PC-3 (cell line): ENCODE results near the genes ABCF2, CHPF2 and RHEB.

- RAMPAGE, long total RNA = no peak
Observed at GRCh38 chr7:151207355-151207780, 2.1 kb upstream of the IQCA1L start.

GRCh38 chr7:151226696-151227752 lies at the start of gene ABCF2:
Gene ABCF2, minus strand, starts transcription at chr7:151227205.
- RAMPAGE, long total RNA = no peak

DNA sequence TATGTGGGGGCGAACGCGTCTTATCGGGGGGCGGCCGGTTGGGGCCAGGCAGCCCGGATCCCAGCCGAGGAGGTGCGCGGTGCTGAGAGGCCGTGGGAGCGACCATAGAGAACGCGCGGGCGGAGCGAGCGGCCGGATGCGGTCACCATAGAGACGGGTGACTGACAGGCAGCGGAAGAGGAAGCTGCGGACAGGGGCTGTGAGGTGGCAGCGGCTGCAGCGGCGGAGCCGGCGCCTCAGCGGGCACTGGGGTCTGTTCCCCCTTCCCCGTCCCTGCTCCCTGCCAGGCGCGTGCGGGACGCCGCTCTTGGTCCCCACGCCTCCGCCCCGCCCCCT lies at the start of gene CHPF2:
CHPF2 (plus strand) TSS at position 177 of the 336 bp plus-strand sequence.
- RAMPAGE, long total RNA = no peak

- RAMPAGE, long total RNA = no peak
Observed at GRCh38 chr7:151237495-151238519, 5.5 kb downstream of the CHPF2 start.

- RAMPAGE, long total RNA = no peak
Observed at GRCh38 chr7:151254125-151254842, 5.8 kb upstream of the SMARCD3 start.

DNA sequence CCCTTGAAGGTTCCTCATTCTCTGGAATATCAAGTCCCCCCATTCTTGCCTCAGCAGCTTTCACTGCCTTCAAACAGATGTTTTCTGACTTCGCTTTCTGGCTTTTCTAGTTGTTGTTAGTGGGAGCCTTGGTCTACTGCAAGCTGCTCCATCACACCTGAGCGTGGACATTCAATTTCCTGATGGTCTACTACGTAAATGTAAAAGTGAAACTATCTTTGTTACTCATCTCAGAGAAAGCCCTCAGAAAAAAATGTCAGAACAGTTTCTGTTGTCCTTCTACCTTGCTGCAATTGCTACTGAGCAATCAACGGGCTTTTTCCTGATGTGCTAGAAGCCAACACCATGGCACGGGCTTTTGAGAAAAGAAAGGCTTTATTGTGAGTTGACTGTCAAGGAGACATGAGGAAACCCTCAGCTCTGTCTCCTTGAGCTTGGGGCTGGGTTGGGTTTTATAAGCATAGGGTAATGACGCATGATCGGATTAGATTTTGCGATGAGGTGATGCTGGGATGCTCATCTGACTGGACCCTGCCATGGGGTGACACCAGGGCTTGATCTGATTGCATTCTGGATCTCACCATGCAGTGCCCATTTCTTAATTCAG lies 1.5 kb upstream of the NUB1 start:
- RAMPAGE, long total RNA = no peak

DNA sequence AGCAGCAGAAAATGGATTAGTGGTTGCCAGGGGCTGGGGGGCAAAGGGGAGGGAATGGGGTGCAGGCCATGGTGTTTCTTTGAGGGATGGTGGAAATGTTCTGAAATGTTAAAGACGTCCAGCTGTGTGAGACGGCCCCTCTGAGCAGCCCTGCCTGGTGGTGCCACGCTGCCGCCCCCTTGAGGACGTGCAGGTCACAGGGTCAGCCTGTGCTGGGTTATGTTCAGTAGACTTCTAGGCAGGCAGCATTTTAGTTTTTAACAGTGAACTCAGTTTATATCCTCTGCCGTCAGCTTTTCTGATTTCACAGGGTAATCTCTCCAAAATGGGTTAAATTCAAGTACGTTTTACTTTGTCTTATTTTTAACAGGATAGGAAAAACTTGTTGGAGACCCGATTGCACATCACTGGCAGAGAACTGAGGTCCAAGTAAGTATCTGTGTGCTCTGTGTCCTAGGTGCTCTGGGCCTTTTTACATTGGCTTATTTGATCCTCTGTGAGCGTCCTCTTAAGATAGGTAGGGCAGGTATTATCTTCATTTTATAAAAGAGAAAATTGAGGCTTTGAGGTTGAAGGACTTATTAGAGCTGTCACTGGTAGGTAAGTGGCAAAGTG lies 9.5 kb downstream of the NUB1 start:
- RAMPAGE, long total RNA = no peak

DNA sequence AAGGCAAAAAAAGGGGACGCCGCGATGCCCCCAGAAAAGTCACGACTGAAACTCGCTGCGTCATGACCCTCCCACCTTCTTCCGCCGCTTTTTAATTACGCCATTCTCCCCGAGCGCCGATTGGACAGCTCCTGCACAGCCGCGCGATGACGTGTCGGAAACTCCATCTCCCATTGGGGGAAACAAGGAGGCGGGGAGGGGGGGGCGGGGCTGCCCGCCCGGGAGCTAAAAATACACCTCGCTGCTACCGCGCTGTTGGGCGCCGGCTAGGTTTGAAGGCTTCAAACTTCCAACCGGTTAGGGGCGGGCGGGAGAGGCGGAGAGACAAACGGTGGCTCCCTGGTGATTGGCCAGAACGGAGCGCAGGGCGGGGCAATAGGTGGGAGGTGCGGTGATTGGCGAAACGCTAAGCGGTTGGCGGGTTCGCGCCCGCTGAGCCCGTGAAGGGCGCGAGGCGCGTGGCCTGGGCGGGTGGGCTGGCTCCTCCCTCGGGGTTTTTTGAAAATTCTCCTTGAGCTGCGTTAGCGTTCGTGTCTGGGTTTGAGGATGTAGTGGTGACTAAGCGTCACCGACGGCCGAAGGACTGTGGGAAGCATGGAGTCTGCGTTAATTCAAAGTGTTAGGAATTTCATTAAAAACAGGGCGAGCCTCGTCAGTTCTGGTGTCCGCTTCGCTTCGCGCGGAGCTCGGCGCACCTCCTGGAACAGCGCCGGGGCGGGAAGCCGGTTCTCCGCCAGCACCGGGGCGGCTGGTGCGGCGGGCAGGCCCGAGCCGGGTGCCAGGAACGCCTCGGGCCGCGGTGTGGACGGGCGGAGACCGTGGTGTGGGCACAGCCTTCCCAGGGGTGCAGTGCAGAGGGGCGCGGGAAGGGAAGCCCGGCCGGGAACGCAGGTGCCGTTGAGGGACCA lies at the start of gene RHEB:
RHEB (minus strand) TSS at position 73 of the 908 bp plus-strand sequence.
- RAMPAGE, long total RNA = no peak

DNA sequence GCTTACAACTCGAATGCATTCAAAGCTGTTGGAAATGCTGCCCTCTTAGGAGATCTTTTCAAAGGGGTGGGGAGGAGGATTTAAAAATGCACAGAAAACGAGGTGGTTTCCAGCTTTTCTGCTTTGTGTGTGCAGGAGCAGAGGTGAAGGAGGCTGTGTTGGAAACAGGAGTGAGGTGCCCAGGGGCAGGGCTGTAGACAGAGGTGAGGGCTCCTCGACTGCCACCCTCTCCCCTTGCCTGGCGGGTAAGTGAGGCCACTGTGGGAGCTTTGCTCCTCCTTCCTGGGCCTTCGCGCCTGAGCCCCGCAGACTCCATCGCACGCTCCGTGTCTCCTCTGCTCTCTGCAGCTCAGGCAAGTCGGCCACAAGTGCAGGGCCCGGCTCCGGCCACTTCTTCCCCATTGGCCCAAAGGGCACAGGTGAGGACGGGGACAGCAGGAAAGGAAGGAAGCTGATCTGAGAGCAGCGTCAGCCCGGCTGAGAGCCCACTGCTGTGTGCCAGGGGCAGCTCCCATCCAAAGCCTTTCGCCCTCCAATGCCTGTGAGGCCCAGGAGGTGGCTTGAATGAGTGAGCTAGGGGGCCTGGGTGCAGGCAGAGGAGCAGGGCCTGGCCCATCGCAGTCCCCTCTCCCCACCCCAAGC lies 33.6 kb upstream of the RHEB start:
- RAMPAGE, long total RNA = no peak

DNA sequence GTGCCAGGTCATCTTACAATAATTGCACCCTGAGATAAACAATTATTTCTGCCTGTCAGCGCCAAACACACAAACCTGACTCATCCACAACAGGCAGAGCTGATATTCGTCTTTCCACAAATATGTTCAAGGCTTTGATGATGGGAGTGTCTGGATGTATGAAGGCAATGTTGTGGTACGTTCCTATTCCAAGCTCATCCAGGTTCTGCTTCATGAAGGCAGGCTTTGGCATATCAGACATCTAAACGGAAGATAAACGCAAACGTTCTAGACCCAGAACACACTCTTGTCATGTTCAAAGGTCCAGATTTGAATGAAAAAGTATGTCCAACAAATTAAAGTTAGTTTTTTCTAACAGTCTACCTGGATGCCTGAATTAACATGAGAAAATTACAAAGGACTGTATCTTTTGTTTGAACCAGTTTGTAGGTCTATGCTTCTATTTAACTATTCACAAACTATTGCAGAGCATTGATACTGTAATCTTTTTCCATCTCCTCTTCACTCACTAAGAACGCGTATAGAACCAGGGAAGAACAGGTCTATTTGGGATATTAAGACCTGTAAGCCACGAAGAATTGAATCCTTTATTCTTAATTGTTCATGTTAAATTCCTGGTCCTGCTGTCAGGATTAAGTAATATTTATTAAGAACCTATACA lies 46.1 kb upstream of the RHEB start:
- RAMPAGE, long total RNA = no peak

GRCh38 chr7:151652125-151652707 lies 132.5 kb upstream of the RHEB start:
- RAMPAGE, long total RNA = no peak

DNA sequence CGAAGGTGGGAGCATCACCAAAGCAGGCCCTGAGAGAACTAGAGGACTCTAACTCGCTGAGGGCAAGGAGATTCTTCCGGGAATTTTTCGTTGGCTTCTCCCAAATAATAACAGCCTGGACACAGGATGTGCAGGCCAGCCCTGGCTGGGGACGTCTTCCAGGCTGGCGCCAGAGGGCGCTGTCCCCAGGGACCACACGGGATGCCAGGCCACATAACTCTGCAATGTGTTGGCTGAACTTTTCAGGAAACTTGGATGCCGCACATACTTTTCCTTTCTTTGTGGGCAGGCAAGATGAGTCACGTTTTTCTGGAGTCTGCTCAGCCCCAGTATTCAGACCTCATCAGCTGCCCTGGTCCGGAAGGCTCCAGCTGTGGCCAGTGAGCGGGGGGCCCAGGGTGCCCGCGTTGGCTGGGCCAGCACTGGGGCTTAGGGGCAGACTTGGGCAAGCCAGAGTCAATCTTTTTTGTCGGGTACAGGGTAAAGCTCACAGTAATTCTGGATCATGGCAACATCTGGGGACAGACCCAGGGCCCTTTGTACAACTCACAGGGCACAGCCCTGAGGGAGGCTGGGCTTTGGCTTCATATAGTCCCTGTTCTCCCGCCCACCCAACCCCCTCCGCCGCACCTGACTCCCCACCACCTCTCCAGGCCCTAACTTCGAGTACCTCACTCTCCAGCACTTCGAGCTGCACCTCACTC lies 122.7 kb downstream of the PRKAG2 start:
- RAMPAGE, long total RNA = no peak

DNA sequence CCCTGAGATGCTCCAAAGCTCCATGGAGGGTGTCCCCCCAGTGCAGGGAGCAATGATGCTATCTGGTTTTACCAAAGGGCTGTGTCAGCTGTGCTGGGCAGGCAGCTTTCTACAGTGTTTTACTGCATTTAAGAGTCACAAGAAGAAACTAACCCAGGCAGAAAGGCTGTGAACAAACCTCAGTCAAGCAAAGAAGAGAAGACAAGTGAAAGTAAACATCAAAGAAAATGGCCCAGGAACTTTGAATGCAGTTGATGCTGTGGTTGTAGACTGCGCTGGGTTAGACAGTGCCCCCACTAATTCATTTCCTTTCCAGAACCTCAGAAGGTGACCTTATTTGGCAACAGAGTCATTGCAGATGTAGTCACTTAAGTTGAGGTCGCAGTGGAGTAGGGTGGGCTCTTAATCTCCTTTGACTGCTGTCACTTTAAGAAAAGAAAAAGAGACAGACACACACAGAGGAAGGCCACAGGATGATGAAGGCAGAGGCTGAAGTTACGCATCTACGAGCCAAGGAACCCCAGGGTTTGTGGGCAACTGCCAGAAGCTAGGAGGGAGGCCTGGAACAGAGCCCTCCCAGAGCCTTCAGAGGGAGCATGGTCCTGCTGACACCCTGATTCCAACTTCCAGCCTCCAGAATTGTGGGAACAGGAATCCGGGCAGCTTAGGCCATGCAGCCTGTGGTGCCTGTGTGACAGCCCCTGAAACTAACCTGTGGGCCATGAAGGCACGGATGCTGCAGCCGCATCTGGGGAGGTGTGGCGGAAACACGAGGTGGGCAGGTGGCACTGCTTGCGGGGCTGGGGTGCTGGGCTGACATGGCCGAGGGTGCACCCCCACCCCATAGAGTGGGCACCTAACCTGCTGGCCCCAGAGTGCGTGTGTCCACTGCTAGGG lies 107.7 kb downstream of the PRKAG2 start:
- RAMPAGE, long total RNA = no peak

GRCh38 chr7:151787050-151787464 lies 89.9 kb downstream of the PRKAG2 start:
- RAMPAGE, long total RNA = no peak

DNA sequence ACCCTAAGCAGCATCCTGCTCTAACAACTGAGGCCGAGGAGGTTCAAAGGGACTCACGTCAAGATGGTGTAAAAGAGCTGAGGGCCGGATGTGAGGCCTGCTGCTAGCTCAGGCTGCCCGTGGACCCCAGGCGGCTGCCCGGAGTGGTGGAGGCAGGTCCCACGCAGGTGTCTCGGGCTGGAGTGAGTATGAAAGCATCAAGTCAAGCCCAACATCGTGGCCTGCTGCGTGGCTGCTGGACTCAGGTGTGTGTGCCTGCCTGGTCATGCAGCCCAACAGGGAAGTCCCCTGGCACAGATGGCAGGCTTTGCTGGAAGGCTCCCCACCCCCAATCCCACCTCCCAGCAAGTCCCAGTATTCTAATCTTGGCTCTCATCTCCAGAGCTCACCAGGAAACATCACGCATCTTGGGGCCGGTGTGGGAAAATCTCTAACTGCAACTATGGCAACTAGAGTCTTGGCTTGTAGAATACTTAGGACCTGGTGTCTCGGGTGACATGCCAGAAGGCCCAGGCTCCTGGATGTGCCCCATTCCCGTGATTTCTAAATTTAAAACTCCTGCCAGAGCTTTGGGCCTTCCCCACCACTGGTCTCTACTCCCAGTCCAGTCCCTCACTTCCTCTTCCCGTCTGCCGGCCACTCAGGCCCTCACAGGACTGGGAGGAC lies 86.0 kb downstream of the PRKAG2 start:
- RAMPAGE, long total RNA = no peak

GRCh38 chr7:151851709-151852229 lies 25.1 kb downstream of the PRKAG2 start:
- RAMPAGE, long total RNA = no peak

DNA sequence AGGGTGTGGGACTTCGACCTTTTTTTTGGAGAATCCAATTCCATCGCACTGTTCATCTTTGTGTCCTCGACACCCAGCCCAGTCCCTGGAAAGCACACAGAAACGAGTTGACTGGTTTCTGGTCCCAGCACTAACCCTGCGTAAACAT lies 9.4 kb downstream of the PRKAG2 start:
- RAMPAGE, long total RNA = no peak

- RAMPAGE, long total RNA = no peak
Observed at GRCh38 chr7:151891072-151891731, 14.3 kb upstream of the PRKAG2 start.

- RAMPAGE, long total RNA = no peak
Observed at GRCh38 chr7:151934558-151934982, 21.7 kb upstream of the GALNTL5 start.

DNA sequence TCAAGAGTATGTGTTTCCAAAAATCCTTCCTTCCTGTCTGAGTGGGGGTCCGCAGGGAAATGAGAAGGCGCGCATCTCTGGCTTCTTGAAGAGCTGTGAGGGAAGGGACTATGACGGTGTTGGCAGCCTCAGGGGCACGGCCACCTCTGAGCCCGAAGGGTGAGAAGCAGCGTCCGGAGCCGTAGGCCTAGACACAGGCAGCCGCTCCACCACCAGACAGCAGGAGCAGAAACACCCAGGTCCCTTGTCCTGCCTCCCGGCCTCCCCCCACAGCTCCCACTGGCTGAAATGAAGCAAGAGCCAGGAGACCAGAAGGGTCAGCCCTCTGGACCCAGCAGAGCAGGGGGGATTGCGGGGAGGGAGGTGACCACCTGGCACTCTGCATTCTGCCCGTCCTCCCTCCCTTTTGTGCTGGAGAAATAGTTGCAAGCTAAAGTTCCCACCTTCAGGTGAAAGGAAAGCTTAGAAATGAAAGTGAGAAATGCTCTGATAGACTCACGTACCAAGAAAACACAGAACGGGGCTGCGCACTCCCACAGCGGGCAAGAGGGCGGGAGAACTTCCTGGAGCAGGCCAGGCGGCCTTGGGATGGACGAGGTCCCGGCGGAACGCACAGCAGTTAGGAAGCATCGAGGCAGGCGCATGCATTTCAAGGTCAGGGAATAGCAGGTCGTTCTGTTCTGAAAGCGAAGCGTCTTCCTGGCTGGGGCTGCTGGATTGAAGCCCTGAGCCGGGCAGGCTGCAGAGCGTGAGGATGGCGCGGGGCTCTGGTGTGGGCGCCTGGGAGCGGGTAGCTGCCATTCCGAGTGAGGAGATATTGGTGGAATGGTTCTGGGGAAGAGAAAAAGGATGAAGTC lies 105.5 kb downstream of the GALNT11 start:
- RAMPAGE, long total RNA = no peak